ENCODE results near the genes DOC2B and GEMIN4.

DNA sequence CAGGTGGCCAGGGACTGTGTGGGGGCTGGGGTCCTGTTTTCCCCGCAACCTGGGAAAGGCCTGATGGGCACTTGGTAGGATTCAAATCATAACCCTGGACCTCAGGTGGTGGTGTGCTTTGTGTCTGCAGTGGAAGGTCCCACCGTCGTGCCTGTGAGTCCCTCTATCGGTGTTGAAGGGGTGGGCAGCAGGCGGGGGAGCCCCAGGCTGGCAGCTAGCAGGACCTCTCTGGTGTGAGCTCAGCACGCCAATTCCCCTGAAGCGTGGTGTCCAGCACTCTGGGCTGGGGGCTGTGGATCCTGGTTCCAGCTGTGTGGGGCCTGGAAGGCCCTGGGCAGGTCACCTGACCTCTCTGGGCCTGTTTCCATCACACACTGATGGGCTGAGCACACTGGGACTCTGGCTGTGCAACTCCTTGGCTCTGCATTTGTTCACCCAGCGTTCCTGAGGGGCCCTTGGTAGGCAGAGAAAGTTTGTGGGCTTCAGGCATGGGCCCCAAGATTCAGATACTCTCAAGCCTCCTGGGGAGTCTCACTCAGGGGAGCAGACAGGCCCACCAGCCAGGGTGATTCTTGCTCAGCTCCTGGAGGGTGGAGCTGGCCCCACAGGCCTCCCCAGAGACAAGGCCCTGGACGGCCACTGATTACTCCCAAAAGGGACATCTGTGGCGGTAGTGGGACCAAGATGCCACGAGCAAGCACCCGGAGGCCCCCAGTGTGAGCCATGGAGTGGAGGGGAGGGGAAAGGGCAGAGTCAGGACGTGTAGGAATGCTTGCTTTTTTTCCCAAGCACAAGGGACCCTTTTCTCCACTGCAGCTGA lies 8.4 kb downstream of the SCGB1C2 start:
- PRO-cap = no peak

- PRO-cap = bidirectional peak, plus-strand start at chr17:181737, minus-strand start at chr17:181631
Observed at GRCh38 chr17:181444-182094, at the start of gene DOC2B. DOC2B (minus strand) TSS chr17:181650.

DNA sequence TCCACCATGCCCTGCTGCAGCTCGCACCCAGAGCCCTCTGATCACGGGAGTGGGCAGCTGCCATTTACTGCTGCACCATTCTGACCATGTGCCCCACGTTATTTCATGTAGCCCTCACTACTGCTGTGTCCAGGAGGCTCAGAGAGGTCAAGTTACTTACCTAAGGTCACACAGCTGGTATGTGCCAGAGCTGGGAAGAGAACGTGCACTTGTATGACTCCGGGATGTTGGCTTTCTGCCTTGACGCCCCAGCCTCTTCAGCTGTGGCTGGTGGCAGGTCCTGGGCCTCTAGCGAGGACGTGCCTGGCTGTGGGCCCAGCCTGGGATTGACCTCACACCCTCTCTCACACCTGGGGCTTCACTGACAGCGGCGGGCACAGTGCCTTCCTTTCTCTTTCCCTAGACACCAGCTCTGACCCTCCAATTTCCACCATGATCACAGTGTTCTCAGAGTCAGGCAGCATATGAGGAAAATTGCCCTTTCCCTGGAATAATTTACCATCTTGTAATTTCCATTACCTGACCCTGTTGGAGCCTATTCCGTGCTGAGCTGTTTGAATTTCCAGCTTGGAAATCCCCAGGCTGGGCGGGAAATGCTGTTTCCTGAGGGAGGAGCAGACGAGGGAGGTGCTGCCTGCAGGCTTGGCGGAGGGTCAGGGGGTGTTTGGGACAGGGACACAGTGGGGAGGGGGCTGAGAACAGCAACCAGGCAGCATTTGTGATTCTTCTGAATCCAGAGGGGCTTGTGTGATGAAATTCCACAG lies 18.6 kb upstream of the DOC2B start:
- PRO-cap = no peak

GRCh38 chr17:214647-215357 lies 33.4 kb upstream of the DOC2B start:
- PRO-cap = bidirectional peak, plus-strand start at chr17:215218, minus-strand start at chr17:215099

DNA sequence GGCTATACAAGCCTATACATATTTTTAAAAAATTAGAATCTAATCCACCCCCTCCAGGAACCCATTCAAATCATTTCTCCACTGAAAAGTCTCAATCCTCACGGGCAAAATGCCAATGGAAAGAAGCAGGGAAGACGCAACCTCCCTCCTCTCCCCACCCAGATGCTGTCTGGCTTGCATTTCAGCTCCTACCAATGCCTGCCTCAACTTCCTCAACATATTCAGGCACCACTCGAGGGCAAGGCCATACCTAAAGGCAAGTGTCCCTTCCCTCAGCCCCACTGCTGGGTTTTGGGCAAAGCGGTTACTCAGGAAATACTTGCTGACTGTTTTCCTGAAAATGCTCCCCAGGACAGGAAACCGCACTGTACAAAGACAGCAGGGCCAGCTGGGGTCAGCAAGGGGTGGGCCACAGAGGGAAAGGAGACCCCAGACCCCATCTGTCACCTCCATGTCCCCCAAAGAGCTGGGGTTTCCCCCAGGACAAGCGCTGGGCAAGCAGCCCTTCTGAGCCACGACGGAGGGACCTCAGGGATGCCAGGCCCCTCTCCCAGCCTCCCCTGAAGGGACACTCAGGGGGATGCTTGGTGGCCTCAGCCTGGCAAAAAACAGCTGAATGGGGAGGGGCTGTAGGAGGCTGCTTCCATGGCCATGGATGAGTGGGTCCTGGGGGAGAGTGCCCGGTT lies 47.7 kb upstream of the DOC2B start:
- PRO-cap = no peak

DNA sequence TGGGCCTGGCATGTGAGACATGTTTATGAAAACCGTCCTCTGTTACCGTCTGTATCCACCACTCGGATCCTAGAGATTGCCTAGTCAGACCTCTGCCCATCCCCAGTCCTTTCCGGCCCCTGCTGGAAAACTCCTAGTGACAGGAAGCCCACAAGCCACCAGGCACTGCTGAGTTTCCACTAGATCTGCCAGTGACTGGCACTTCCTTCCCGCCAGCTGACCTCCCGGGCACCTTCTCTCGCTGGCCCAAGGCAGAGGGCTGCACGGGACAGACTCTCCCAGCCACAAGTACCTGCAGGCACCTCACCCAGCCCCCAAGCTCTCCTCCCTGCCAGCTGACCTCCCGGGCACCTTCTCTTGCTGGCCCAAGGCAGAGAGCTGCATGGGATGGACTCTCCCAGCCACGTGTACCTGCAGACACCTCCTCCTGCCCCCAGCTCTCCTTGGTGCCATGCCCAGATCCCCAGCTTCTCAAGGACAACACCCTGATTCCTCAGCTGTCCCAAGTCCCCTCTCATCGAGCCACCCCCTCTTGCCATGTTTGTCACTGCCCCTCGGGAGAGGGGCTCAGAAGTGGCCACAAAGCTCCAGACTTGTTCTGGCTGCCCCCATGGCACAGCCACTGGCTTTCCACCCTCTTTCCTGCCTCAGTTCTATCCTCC lies 66.4 kb upstream of the DOC2B start:
- PRO-cap = no peak

GRCh38 chr17:305076-306072 lies 47.2 kb downstream of the RPH3AL start:
- PRO-cap = unidirectional peak, minus-strand start at chr17:305263; unidirectional peak, minus-strand start at chr17:305339

DNA sequence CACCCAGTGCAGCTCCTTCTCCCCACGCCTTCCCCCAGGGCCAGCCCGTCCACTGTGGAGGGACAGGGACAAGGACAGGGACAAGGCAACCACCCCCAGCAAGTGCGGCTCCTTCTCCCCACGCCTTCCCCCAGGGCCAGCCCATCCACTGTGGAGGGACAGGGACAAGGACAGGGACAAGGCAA lies 18.1 kb downstream of the RPH3AL start:
- PRO-cap = no peak

- PRO-cap = no peak
Observed at GRCh38 chr17:349751-350157, 2.9 kb downstream of the RPH3AL start.

GRCh38 chr17:353032-353552 lies 485 bp upstream of the RPH3AL start:
- PRO-cap = bidirectional peak, plus-strand start at chr17:353215, minus-strand start at chr17:353125

GRCh38 chr17:494686-495193 lies 84.6 kb downstream of the C17orf97 start:
- PRO-cap = no peak

- PRO-cap = no peak
Observed at GRCh38 chr17:560350-560653, 150.2 kb downstream of the C17orf97 start.

DNA sequence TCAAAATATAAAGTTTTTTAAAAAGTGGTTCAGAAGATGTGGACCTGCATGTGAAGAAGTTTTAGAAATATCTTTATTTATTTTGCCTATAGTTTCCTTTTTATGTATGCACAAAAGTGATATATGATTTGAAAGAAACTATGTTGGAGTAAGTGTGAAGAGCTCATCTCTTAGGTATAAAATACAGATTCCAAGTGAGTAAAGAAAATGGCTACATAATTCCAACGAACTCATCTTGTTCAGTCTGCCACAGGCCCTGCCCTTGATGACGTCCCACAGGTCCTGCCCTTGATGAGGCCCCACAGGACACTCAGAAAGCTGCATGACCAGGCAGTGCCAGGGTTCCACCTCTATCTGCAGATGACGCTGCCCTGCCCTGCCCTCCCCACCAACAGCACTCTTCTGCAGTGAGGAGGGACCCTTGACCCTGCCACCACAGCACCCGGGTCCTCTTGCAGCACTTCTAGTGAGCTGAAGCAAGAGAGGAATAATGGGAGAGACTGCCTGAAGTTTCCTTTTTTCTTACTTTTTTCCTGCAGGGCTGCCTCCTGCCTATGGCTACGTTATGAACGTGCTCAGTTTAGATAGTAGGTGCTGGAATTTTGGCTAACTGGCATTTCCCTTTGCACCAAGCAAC lies 118.4 kb downstream of the VPS53 start:
- PRO-cap = no peak

- PRO-cap = no peak
Observed at GRCh38 chr17:606812-607132, 107.9 kb downstream of the VPS53 start.

DNA sequence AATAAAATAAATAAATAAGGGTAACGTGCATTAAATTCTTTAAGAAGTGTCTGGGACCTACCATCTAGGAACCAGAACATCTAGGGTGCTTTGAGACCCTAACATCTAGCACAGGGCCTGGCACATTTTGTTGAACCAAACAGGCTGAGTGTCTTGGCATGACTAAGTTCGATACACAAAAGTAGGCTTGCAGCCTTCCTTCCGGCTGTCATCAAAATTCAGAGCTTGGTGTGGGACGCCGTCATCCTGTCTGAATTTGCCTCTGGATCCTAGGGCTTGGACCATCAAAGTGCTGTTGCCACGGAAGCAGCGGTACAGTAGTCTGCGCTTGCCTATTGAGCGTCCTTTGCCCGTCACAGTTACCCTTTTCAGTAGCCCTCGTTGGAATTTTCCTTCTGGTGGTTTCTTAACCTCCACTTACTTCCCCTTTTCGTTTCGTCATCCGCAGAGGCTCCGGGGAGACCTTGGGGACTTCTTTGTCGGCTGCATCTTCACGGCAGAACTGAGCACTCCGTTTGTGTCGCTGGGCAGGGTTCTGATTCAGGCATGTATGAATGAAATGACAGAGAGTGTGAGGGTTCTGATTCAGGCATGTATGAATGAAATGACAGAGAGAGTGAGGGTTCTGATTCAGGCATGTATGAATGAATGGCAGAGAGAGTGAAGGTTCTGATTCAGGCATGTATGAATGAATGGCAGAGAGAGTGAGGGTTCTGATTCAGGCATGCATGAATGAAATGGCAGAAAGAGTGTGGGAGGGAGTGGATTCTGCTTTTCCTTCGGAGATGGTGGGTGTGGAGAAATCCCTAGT lies 7.9 kb downstream of the TLCD3A start:
- PRO-cap = no peak

- PRO-cap = bidirectional peak, plus-strand start at chr17:752357, minus-strand start at chr17:752290
Observed at GRCh38 chr17:751952-752463, at the start of gene GEMIN4. GEMIN4 (minus strand) TSS chr17:752264.

- PRO-cap = no peak
Observed at GRCh38 chr17:800180-801086, 18.3 kb downstream of the MRM3 start.

- PRO-cap = no peak
Observed at GRCh38 chr17:823478-824091, 41.4 kb downstream of the MRM3 start.

- PRO-cap = no peak
Observed at GRCh38 chr17:921019-921532, 58.5 kb downstream of the NXN start.

GRCh38 chr17:954565-955093 lies 24.9 kb downstream of the NXN start:
- PRO-cap = no peak

Data from mucosa of descending colon (tissue), 1 donor.